SK-MEL-5 (cell line): ENCODE measurements around the gene CLRN2.

RAMPAGE:
- cytosol, long total RNA = no peak
- long total RNA = no peak
- nucleus, long total RNA = no peak
Observed at GRCh38 chr4:13840563-13841459, 213.3 kb upstream of the BOD1L1 start.

DNA sequence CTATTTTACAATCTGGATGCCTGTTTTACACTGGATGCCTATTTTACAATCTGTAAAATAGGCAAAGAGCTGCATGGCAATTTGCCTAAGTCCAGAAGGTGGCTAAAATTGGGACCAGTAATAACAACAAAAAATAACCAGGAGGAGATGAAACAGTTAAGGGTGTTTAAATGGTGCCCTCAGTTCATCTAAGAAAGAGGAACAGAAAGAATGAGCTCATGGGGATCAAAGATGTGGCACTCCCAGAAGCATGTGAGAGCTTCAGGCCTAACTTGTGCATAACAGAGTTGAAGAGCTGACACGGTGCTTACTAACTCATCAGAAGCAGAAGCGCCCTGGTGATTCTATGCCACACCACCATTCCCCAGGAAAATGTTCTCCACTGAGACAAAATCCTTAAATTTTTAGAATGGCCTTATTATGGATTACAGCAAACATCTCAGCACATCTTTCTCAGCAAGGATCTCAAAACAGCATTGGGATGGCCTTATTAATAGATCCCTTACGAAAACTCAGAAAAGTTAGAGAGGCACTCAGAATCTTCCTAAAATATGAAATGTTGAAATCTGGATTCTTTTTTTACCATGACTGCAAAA lies 538.1 kb upstream of the BOD1L1 start:
RAMPAGE:
- cytosol, long total RNA = no peak
- long total RNA = no peak
- nucleus, long total RNA = no peak

GRCh38 chr4:14359284-14359485 lies 643.1 kb upstream of the CPEB2 start:
RAMPAGE:
- cytosol, long total RNA = no peak
- long total RNA = no peak
- nucleus, long total RNA = no peak

RAMPAGE:
- cytosol, long total RNA = no peak
- long total RNA = no peak
- nucleus, long total RNA = no peak
Observed at GRCh38 chr4:14897002-14897851, 105.1 kb upstream of the CPEB2 start.

DNA sequence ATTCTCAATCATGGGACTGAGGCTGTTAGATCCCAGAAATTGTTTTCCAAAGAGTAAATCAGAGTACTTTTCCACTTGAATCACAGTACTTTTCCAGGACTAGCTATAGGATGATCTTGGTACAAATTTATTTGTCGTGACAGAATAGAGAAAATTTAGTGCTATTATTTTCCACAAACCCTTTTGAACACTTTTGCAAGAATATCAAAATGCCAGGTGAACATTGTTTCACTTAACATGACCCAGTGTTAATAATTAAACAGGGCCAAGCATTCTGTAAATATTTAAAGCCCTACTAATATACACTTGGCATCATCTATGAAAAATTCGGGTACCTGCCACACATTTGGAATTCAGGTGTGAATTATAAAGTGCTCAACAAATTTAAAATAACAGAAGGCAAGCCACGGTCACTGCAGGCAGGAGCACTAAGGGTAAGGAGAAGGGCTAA lies 44.0 kb upstream of the CPEB2 start:
RAMPAGE:
- cytosol, long total RNA = no peak
- long total RNA = no peak
- nucleus, long total RNA = no peak

RAMPAGE:
- cytosol, long total RNA = no peak
- long total RNA = no peak
- nucleus, long total RNA = no peak
Observed at GRCh38 chr4:15009479-15010218, 7.4 kb downstream of the CPEB2 start.

GRCh38 chr4:15106316-15106897 lies 104.1 kb downstream of the CPEB2 start:
RAMPAGE:
- cytosol, long total RNA = no peak
- long total RNA = no peak
- nucleus, long total RNA = no peak

GRCh38 chr4:15339677-15340326 lies 88.0 kb upstream of the C1QTNF7 start:
RAMPAGE:
- cytosol, long total RNA = no peak
- long total RNA = no peak
- nucleus, long total RNA = no peak

DNA sequence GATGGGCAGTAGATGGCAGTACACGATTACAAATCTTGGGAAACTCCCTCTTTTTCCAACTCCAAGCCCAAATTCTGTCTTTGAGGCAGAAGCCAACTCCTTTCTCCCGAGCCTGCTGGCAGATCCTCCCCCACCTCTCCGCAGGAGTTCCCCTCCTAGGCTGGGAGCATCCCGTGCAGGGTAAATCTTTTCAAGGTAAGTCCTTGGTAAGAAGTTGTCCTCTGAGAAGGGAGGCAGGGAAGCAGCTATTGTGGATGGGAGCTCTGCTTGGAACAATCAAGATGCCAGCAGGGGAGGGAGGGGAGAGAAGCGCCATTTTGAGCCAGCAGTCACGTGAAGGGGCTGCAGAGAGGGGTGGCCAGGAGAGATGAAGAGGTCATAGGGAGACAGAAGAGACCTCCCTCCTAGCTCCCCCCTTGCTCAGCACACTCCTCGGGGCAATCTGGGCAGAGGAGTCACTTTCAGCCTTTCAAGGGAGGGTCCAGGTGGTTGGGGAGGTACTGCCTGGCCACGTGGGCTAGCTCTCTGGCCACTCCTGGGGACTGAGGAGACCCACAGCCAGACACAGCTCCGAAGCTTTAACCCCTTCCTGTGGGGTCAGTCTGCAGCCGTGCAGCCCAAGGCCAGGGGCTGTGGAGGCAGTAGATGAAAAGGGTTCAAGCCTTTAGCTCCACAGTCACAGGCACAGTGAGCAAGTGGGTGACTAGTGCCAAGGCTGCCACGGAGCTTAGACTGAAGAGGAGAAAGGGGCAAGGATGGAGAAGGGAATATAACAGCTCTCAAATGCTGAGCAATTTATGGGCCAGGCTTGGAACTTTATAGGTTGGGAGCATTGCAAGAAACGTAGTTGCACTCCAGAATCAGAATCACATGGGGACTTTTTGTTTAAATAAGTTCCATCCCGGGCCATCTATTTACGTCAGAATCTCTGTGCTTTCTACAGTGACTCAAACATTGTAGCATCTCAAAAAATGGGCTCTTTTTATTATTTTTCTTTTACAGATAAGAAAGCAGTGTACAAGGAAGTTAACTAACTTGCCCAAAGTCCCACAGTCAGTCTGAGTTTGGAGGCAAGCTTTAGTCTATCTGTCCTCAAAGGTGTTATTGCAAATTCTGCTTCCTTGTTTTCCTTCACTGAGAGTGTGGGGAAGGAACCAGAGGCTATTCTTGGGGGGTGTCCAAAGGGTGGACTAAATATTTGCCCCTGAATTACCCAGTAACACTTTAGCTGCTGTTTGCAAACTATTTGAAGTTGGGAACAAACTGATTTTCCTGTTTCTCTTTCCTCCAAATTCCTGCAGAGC lies 9.9 kb downstream of the CC2D2A start:
RAMPAGE:
- cytosol, long total RNA = start-site peak on the plus strand centred at position 123 of the sequence, 64 bp wide, 155 and 60 reads in 2 replicates
- long total RNA = start-site peak on the plus strand centred at position 120 of the sequence, 87 bp wide, 246 and 73 reads in 2 replicates
- nucleus, long total RNA = no peak

RAMPAGE:
- cytosol, long total RNA = no peak
- long total RNA = no peak
- nucleus, long total RNA = no peak
Observed at GRCh38 chr4:16033903-16034979, 49.6 kb downstream of the PROM1 start.

DNA sequence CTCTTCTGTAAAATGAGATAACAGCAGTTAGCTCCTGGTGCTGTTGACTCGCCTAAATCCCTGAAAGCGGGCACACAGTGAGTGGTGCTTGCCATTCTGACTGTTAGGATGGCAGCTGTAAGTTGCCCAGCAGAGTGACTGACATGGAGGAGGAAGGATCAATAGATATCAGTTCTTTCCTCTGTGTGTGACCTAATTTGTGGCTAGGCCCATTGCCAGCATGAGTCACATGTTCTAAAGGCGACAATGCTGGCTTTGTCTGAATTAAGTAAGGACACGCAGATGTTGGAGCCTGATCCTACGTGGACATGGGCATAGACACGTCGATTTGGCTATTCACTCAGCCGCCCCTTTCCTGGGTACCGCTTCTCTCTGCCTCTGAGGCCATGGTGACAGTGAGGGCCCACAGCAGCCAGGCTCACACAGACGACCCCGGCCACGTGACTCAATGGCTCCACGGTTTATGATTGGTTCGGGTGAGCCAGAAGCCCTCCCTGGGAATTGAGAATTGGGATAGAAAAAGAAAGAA lies 16.3 kb downstream of the PROM1 start:
RAMPAGE:
- cytosol, long total RNA = no peak
- long total RNA = no peak
- nucleus, long total RNA = no peak

DNA sequence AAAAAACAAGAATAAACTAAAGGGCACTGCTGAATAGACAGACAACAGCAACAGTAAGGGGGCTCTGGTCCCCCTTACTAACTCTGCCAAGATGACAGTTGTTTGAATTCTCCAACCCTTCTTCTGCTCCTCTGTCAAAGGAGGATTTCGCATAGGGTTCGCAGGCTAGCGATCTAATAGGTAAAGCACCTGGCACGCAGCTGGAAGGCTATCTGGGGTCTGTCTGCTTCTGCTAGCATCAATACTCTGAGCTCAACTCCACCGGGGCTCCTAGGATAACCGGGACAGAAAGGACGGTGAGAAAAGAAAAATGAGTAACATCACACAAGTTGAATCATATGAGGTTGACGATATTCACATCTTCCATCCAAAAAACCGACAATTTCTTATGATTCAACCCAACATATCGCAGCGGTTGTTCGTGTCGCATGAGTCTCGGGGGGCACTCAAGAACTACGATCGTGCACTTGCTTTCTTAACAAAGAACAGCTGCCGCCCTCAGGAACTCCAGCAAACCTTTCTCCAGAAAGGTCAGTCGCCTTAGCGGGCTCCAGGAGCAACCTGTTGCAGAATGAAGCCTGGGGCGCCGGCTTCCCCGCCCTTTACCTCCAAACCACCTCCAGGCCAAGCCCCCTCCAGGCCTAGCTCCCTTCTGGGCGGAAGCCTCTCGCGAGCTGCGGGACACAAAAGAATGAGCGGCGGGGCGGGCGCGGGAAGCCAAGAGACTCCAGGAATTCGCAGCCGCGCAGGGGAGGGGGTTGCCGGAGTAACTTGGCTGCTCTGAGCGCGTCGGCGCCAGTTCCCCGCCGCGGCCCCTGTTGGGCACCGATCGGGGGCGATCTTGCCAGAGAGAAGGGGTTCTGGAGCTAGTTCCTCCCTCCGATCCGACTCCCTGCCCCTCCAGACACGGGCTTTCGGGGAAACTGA lies 1.6 kb downstream of the PROM1 start:
RAMPAGE:
- cytosol, long total RNA = no peak
- long total RNA = no peak
- nucleus, long total RNA = no peak

RAMPAGE:
- cytosol, long total RNA = no peak
- long total RNA = no peak
- nucleus, long total RNA = no peak
Observed at GRCh38 chr4:16233575-16233929, 7.3 kb upstream of the TAPT1 start.

GRCh38 chr4:16526545-16526762 lies 300.2 kb upstream of the TAPT1 start:
RAMPAGE:
- cytosol, long total RNA = no peak
- long total RNA = no peak
- nucleus, long total RNA = no peak

DNA sequence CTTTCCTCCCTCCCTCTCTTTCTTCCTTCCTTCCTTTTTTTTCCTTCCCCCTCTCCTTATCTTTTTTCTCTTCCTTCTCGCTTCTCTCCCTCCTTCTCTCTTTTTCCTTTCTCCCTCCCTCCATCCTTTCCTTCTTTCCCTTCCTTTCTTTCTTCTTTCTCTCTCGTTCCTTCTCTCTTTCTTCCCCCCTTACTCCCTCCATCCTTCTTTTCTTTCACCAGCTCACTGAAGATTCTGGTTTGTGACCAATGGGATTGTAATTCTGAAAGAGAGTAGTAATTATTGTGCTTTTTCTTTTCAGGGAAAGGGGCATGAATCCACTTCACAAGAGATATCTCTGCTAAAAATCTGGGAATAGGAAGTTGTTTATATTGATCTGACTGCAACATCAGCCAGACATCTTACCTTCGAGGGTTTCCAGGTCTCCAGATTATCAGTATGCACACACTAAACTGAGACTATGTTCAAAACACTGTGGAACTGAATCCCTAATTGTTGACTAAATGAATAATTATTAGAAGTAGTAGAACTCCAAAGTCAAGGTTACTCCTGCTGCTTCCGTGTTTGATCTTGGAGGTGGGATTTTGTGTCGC lies 225.5 kb downstream of the LDB2 start:
RAMPAGE:
- cytosol, long total RNA = no peak
- long total RNA = no peak
- nucleus, long total RNA = no peak

DNA sequence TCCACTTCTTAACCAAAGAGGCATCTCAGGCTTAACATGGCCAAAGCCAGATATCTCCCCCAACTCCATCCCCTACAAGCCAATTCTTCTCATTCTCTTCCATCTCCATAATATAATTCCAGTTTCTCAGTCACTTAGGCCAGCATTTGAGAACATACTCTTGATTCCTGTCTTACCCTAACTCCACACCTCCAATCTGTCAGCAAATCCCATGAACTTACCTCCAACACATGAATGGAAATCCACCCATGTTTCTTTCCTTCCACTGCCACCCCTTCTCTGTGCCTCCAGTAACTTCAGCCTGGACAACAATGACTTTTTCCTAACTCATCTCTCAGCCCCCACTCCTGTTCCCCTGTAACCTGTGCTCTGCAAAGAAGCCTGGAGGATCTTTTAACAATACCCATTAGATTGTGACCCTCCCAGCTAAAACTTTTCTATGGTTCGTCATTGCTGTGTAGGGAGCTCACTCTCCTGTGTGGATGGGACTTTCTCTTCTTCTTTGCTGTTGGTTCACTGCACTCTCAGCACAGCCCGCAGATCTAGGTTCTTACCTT lies 126.9 kb downstream of the LDB2 start:
RAMPAGE:
- cytosol, long total RNA = no peak
- long total RNA = no peak
- nucleus, long total RNA = no peak

RAMPAGE:
- cytosol, long total RNA = no peak
- long total RNA = no peak
- nucleus, long total RNA = no peak
Observed at GRCh38 chr4:16969511-16969653, 70.9 kb upstream of the LDB2 start.

GRCh38 chr4:17168508-17169011 lies 270.1 kb upstream of the LDB2 start:
RAMPAGE:
- cytosol, long total RNA = no peak
- long total RNA = no peak
- nucleus, long total RNA = no peak

GRCh38 chr4:17514936-17515280 lies at the start of gene CLRN2:
TSS of gene CLRN2 (plus strand) at chr4:17515165.
RAMPAGE:
- cytosol, long total RNA = no peak
- long total RNA = no peak
- nucleus, long total RNA = no peak

DNA sequence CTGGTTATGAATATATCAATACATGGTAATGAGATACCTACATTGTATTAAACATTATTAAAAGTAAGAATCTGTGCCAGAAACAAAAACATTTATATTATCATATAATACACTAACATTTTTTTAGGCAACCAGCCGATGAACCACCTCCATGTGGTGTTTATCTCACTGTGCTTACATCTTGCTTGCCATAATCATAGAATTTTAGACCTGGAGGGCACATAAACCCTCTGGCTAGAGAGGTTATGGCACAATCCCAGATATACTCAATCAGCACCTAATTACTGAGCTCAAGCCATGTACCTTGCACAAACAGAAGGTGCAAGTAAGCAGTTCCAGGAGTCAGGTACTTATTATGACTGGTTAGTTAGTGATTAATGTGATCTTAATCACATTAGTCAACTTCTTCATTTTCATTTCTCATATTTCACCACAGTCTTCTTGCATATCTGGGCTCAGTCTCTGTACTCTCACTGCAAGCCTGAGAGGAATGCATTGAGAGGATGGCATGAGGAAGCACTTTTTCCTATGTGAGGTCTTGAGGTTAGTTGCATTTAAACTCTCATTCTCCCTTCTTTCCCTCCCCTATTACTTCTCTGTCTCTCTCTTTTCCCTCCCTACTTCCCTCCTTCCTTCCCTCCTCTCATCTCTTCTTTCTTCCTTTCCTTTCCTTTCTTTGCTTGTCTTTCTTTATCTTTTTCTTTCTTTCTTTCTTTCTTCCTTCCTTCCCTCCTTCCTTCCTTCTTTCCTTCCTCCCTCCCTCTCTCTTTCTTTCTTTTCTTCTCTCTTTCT lies 390.0 kb upstream of the LCORL start:
RAMPAGE:
- cytosol, long total RNA = no peak
- long total RNA = no peak
- nucleus, long total RNA = no peak